ENCODE measurements around a stretch of chr16.

DNA sequence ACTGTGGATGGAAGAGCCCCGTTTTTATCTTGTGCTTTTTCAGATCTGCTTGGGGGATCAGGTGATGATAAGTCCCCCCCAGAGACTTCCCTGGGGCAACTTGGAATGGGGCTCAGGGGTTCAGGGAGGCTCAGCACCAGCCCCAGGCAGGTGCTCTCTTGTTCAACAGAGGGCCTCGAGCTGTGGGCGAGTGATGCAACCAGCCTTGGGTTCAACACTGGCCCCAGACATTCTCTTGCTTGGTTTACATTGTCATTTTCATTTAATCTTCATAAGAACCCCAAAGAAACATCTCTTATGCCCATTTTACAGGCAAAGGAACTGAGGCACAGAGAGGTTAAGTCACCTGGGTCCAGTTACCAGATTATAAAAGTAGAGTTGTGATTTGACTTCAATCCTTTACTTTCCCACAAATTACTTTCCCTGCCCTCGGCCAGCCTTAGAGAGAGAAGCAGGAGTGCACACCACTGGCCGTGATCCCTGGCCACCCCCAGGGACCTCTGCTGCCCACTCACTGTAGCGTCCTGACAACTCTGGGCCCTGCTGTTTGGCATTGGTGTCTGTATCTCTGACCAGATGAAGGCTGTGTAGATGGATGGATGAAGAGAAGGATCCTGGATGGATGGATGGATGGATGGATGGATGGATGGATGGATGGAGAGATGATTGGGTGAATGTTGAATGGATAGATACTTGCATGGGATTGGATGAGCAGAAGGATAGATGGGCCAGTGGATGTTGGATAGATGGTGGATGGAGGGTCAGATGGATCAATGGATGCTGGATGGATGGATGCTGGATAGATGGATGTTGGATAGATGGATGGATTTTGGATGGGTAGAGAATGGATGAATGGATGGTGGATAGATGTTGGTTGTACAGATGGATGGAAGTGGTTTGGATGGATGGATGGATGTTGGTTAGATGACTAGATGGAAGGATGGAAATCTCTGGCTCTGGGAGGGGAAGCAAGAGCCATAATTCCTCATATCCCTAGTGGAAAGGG, 179.8 kb upstream of the GSE1 start:
- PRO-cap, result no peak

DNA sequence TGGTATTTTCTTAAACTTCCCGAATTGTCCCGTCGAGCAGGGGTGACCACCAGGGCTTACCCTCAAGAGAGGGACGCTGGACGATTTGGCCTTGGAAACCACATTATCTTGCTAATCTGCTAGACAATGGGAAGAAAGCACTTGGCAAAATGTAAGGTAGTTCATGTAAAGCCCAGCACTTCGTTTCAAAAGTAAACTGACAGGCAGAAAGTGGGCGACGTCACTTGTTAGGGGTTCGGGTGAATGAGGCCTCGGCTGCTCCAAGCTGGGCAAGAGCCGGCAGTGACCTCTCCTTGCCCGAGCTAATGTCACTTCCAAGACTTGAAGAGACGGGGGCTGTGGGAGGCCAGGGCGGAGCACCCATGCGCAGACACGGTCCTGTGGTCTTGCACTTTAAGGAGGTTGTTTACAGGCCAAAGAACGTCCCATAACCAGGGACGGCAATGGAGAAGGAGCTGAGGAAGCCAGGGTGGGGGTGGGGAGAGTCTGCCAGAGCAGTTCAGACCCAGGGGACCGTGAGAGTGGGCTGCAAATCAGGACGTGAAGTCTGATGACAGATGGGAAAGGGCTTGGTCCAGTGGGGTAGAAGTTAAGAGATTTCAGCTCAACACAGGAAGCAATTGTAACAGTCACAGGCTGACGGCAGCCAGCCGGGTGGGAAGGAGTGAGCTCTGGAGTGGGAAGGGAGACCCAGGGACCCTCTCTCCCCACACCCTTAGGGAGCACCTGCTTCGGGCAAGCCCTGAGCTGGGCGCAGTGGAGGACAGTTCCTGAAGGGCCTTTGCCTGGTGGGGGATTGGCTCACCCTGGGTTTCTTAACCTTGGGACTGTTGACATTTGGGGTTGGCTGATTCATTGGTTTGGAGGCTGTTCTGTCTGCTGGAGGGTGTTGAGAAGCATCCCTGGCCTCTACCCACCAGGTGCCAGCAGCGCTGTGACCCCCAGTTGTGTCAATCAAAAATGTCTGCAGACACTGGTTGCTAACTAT, 152.5 kb upstream of the GSE1 start:
- PRO-cap, result no peak

- PRO-cap, result no peak
Measured at GRCh38 chr16:85473944-85474481, 139.1 kb upstream of the GSE1 start.

DNA sequence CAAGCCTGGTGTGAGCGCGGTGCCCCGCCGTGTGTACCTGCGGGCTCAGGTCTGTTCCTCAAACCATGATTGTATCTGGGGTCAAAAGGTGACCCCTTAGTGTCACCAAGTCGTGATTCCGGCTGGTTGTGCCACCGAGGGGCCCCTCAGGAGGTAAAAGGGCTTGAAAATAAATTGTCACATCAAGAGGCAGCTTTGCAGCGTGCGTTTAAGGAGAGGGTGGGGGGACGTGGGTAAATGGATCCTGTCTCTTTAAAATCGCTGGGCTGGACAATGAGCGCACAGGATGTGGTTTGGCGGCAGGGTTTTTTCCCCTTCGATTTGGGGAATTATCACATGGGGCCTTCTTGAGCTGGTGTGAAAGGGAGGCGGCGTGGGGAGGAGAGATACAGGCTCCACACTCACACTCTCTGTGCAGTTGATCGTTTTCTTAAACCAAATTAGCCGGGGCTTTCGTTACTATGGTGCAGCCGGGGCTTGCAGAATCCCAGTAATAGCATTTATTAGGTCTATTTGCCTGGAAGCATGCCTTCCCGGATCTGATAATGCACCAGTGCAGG, 59.1 kb upstream of the GSE1 start:
- PRO-cap, result bidirectional peak, plus-strand start at position 360 of the sequence, minus-strand start at position 35 of the sequence

GRCh38 chr16:85566938-85567671, 46.0 kb upstream of the GSE1 start:
- PRO-cap, result no peak

- PRO-cap, result no peak
Measured at GRCh38 chr16:85599991-85600614, 13.0 kb upstream of the GSE1 start.

GRCh38 chr16:85617908-85618829, 5.0 kb downstream of the GSE1 start:
- PRO-cap, result no peak

GRCh38 chr16:85620898-85621762, 8.0 kb downstream of the GSE1 start:
- PRO-cap, result no peak

- PRO-cap, result no peak
Measured at GRCh38 chr16:85627878-85628776, 15.0 kb downstream of the GSE1 start.

DNA sequence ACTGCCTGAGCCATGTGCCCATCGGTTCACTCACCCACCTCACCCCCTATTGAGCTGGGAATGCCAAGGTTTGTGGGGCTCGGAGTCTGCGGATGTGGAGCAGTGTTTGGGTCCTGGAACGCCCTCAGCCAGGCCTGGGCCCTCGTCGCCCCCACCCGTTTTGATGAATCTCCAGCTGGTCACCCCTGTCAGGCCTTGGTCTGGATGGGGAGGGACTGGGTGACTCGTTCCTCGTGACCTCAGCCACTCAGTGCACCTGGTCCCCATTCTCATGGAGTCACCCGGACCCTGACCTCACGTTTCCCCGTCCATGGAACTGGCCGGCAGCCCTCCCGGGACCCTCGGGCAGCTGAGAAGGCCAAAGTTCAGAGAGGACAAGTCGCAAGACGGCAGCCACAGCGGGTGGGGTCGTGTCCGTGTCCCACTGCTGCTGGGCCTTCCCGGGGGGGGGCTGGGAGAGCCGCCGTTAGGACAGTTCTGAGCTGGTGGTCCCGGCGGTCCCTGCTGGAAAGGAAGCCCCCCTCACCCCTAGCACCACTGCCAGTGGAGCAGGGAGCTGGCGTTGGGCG, 23.2 kb downstream of the GSE1 start:
- PRO-cap, result no peak

- PRO-cap, result no peak
Measured at GRCh38 chr16:85643930-85644637, 31.0 kb downstream of the GSE1 start.

DNA sequence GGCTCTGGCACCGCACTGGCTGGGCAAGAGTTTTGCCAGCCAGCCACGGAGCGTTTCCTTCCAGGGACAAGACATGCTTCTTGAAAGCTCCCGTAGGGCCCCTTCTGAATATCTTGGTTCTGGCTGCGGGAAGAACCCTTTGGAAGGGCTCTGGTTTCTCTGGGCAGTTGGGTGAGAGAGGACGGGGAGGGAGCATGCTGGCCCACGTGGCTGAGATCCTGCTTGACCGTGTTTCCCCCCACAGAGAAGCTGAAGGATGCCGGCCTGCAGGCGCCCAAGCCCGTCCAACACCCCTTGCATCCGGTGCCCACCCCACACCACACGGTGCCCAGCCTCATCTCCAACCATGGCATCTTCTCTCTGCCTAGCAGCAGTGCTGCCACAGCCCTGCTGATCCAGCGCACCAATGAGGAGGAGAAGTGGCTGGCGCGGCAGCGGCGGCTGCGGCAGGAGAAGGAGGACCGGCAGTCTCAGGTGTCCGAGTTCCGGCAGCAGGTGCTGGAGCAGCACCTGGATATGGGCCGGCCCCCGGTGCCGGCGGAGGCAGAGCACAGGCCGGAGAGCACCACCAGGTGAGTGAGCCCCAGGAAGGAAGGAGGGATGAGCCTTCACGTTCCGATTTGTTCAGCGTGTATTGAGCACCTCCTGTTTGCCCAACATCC, 31.6 kb downstream of the GINS2 start:
- PRO-cap, result no peak

DNA sequence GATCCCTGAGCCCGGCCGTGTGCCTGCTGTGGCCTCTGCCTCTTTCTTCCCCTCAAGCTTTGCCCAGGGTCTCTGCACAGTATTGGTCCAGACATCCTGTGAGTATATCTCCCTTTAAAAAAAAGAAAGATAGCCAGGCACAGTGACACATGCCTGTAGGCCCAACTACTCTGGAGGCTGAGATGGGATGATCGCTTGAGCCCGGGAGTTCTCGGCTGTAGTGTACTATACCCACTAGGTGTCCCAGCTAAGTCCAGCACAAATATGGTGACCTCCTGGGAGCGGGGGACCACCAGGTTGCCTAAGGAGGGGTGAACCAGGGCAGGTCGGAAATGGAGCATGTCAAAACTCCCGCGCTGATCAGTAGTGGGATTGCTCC, 29.5 kb downstream of the GINS2 start:
- PRO-cap, result no peak

DNA sequence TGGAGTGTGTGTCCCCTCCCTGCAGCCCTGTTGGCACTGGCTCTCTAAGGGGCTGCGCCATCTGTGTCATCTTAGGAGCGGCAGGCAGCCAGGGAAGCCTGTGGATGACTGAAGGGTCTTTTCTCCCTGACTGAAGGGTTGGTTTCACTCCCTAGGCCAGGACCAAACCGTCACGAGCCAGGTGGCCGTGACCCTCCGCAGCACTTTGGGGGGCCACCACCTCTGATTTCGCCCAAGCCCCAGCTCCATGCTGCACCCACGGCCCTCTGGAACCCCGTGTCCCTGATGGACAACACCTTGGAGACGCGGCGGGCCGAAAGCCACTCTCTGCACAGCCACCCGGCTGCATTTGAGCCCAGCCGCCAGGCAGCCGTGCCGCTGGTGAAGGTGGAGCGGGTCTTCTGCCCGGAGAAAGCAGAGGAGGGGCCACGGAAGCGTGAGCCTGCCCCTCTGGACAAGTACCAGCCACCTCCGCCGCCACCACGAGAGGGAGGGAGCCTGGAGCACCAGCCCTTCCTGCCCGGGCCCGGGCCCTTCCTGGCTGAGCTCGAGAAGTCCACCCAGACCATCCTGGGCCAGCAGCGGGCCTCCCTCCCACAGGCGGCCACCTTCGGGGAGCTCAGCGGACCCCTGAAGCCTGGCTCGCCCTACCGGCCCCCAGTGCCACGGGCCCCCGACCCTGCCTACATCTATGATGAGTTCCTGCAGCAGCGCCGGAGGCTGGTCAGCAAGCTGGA, 27.6 kb downstream of the GINS2 start:
- PRO-cap, result no peak

GRCh38 chr16:85805723-85806458, 6.4 kb downstream of the COX4I1 start:
- PRO-cap, result no peak

DNA sequence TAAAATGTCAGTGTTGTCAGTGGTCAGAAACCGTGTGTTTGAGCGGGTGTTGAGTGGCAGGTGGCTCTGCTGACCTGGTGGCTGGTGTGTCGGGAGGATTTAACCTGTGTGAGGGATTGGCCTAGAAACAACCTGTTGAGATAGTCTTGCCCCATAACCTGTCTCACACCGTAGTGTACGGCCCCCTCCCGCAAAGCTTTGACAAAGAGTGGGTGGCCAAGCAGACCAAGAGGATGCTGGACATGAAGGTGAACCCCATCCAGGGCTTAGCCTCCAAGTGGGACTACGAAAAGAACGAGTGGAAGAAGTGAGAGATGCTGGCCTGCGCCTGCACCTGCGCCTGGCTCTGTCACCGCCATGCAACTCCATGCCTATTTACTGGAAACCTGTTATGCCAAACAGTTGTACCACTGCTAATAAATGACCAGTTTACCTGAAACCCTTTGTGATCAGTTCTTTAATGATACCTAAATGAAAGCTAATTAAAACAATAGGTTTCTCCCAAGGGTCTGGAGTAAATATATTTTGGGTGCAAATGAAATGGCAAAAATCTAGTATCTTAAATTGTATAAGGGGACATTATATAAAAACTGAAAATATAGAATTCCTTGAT, 7.2 kb downstream of the COX4I1 start:
- PRO-cap, result no peak

DNA sequence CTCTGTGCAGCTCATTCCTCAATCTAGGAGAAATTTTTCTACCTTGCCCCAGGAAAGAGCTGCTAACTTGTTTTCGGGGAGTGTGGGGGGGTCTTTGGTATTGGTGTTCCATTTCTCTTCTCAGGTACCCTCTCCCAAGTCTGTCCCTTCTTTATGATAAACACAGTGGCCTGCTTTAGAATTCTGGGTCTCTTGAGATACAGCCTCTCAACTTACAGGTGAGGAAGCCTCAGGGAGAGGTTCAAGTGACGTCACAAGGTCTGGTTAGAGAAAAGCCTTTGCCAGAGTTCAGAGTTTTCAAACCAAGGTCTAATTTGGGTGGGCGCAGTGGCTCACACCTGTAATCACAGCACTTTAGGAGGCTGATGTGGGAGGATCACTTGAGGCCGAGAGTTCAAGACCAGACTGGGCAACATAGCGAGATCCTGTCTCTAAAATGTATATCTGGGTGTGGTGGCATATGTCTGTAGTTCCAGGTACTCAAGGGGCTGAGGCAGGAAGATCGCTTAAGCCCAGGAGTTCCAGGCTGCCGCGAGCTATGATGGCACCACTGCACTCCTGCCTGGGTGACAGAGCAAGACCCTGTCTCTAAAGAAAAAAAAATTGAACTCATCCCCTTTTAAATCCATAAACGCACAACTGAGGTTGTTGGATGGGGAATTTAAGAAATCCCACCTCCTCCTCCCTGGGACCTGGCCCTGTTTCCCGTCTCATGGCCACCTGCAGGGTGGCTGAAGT, 2.2 kb downstream of the IRF8 start:
- PRO-cap, result unidirectional peak, plus-strand start at position 305 of the sequence

- PRO-cap, result no peak
Measured at GRCh38 chr16:85917034-85917233, 18.0 kb downstream of the IRF8 start.

GRCh38 chr16:85962207-85962763, 63.3 kb downstream of the IRF8 start:
- PRO-cap, result no peak

DNA sequence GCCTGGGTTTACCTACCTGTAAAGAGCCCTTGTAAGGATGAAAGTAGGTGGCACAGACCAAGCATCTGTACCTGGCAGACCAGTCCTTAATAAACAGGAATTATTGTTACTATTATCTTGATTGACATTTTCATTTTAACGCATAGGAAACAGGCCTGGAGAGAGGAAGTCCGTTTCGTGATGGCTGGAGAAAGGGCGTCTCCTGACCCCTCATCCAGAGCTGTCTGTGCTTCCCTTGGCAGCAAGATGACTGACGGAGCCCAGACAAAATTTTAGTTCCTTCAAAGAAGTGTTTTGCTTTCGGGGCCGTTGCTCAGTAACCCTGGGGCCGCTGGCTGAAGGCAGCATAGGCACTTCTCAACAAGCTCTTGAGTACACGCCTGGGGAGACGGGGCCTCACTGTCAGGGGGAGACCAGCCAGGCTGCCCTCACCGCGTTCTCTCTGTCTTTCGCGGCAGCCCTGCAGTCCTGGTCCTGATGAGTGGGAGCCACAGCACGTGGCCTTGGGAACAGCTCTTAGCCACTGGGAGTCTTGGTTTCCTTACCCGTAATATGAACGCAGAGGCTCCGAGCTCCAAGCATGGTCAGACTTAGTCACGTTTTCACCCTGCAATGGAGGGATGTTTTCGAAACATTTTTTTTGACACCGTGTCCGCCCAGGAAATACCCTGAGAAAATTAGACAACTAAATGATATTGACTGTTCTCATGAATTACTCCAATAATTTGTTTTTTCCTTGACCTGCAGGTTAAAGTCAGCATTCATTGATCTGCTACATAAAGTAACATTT, 86.0 kb downstream of the IRF8 start:
- PRO-cap, result unidirectional peak, minus-strand start at position 444 of the sequence; unidirectional peak, minus-strand start at position 614 of the sequence

Data from bronchial lymph node (tissue), 1 donor.